Mammary epithelial cell (primary cell): ENCODE data around the genes H2BC4, H2AC6, H2AC7, H3C7 and ZNF322.

GRCh38 chr6:26103552-26103811 is 251 bp upstream of the H4C3 start:
- CAGE, long polyA plus RNA, result no peak
- RRBS, result no CpG with 5 or more reads among the region's 3 CpGs

- CAGE, long polyA plus RNA, result no peak
- RRBS, result no CpG with 5 or more reads among the region's 16 CpGs
Measured at GRCh38 chr6:26123669-26124024, at the start of gene H2BC4. Gene H2BC4 (minus strand): TSS chr6:26123926.

DNA sequence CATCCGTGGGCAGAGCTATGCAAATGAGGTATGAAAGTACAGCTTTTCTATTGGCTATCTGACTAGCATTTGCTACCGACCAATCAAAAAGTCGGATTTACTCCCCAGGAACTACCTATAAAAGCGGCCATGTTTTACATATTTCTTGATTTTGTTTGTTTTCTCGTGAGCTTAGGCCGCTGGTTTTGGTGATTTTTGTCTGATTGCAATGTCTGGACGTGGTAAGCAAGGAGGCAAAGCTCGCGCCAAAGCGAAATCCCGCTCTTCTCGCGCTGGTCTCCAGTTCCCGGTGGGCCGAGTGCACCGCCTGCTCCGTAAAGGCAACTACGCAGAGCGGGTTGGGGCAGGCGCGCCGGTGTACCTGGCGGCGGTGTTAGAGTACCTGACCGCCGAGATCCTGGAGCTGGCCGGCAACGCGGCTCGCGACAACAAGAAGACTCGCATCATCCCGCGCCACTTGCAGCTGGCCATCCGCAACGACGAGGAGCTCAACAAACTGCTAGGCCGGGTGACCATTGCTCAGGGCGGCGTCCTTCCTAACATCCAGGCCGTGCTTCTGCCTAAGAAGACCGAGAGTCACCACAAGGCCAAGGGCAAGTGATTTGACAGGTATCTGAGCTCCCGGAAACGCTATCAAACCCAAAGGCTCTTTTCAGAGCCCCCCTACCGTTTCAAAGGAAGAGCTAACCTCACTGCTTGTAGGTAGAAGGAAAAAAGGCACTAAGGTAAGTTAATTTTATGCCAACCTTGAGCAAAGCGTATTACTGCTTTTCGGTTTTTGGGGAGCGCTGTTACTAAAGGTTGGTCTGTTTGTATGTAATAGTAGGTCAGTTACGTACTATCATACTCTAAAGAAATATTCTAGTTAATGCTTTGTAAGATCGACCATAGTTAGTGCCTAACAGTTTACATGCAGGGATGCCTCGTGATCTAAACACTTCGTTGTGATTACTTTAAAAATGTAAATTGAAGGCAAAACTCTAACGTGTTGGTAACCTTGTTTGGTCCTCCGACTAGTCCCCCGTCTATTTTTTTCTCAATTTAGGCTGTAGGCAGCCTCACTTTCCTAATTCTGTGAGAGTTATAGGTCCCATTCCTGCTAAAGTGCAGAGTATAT is at the start of gene H2AC6:
Gene H2AC6, plus strand, starts transcription at position 148 of the 1,117 bp plus-strand sequence.
- CAGE, long polyA plus RNA, result no peak
- RRBS, result 1% methylated on average over 10 of the region's 55 CpGs

- CAGE, long polyA plus RNA, result no peak
- RRBS, result no CpG with 5 or more reads among the region's 11 CpGs
Measured at GRCh38 chr6:26187429-26188360, 1.2 kb downstream of the H4C4 start.

GRCh38 chr6:26198701-26199398 is at the start of gene H2AC7:
Gene H2AC7 (minus strand): TSS chr6:26199293.
- CAGE, long polyA plus RNA, result no peak
- RRBS, result under 1% methylated on average over 12 of the region's 39 CpGs

- CAGE, long polyA plus RNA, result no peak
- RRBS, result no CpG with 5 or more reads among the region's 5 CpGs
Measured at GRCh38 chr6:26207672-26208051, 3.3 kb downstream of the H4C5 start.

- CAGE, long polyA plus RNA, result no peak
- RRBS, result no CpG with 5 or more reads among the region's 4 CpGs
Measured at GRCh38 chr6:26215031-26215201, 1.6 kb downstream of the H2BC8 start.

DNA sequence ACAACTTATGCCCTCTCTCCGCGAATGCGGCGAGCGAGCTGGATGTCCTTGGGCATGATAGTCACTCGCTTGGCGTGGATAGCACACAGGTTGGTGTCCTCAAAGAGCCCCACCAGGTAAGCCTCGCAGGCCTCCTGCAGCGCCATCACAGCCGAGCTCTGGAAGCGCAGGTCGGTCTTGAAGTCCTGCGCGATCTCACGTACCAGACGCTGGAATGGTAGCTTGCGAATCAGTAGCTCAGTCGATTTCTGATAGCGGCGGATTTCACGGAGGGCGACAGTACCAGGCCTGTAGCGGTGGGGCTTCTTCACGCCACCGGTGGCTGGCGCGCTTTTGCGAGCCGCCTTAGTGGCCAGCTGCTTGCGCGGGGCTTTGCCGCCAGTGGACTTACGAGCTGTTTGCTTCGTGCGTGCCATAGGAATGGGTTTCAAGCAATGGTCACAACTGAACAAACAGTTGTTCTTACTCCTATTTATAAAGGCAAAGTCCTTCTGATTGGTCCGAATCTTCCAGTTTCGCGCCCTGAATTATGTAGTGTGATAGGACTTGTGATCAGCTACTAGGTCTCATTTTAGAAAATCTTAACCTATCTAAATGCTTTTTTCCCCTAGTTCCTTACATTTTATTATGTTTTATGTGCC is at the start of gene H3C7:
Gene H3C7, minus strand, starts transcription at position 446 of the 641 bp plus-strand sequence.
- CAGE, long polyA plus RNA, result no peak
- RRBS, result no CpG with 5 or more reads among the region's 38 CpGs

- CAGE, long polyA plus RNA, result no peak
- RRBS, result no CpG with 5 or more reads among the region's 9 CpGs
Measured at GRCh38 chr6:26250831-26251136, 349 bp upstream of the H3C7 start.

DNA sequence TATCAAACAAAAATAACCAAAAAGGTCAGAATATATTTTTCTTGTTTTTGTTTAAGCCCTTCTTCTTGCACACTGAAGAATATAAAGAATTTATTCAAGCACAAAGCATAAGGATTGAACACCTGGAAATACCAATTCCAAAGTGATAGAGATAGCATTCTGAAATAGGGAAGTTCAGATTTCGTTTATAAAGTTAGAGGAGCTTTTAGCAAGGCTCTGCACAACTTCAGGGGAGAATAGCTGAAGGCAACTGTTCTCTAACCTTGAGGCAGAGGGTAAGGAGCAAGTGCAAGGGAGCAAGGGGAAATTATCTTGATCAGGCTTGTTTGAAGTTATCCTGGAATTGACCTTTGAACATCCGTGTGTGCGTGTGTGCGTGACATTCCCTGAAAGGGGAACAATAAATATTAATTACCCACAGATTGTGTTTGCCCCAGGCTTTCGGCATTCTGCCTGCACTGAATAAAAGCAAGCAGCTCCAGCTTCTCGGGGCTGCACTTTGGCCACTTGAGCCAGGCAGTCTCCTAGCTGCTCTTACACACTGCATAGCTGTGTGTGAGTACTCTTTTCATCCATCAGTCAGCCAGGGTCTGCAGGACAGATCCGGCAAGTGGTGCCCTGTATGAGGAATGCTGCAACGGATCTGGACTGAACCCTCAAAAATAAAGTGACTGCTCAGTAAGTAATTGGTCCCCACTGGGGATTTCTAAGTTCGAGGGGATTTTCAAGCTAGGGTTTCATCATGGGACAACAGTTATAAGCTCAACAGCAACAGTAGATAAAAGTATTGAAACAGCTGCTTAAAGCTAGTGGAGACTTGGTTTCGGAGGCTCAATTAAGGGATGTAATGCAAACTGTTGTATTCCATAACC is 5.8 kb downstream of the H2BC9 start:
- CAGE, long polyA plus RNA, result no peak
- RRBS, result no CpG with 5 or more reads among the region's 10 CpGs

- CAGE, long polyA plus RNA, result no peak
- RRBS, result no CpG with 5 or more reads among the region's 14 CpGs
Measured at GRCh38 chr6:26311133-26311553, 25.8 kb upstream of the H4C8 start.

- CAGE, long polyA plus RNA, result no peak
- RRBS, result under 1% methylated on average over 6 of the region's 35 CpGs
Measured at GRCh38 chr6:26420780-26422025, 19.1 kb upstream of the BTN3A3 start.

GRCh38 chr6:26445452-26446196 is 5.3 kb downstream of the BTN3A3 start:
- CAGE, long polyA plus RNA, result no peak
- RRBS, result no CpG with 5 or more reads among the region's 7 CpGs

- CAGE, long polyA plus RNA, result no peak
- RRBS, result no CpG with 5 or more reads among the region's 2 CpGs
Measured at GRCh38 chr6:26472735-26473370, 15.1 kb downstream of the BTN2A1 start.

DNA sequence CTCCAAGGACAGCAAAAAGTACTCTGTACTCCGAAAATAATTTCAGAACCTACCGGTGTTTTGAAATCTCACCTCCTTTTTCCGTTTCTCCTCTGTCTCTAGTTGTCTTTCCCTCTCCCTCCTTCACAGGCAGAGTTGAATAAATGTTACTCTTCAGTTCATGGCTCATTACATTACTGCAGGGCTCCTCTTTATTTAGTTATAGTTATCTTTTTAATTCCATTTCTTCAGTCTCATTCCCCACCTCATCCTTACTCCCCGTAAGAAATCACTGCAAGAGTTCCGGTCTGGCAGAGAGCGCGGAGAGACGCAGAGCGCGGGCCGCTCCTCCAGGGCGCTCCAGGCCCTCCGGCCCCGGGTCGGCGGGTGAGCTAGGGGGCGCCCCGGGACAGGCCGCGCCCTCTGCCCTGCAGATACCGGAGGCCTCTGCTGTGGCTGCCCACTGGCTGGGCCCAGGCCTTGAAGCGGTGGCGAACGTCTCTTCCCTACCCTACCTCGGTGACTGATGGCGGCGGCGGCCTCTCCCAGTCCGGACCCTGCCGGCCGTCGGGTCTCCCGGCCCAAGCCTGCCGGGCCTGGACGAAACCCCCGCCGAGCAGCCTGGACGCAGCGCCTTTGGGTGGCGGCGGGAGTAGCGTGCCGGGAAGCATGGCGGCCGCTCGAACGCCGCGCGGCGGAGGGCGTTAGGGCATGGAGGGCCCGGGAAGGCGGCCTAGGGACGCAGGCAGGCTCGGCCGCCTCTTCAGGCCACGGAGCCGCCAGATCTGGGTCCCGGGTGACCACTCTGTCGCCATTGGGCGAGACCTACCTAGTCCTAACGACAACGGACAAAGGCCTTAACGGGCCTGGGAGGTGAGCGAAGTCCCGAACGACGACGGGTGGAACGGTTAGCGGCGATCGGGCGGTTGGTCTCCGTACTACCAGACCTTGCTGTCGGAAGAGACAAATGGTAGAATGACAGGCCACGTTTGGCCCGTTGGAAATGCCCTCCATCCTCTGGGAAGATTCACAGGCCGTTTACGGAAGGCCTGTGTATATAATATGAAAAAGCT is 16.4 kb upstream of the HMGN4 start:
- CAGE, long polyA plus RNA, result no peak
- RRBS, result 2% methylated on average over 9 of the region's 81 CpGs

GRCh38 chr6:26534838-26535173 is 3.4 kb upstream of the HMGN4 start:
- CAGE, long polyA plus RNA, result no peak
- RRBS, result no CpG with 5 or more reads among the region's 4 CpGs

DNA sequence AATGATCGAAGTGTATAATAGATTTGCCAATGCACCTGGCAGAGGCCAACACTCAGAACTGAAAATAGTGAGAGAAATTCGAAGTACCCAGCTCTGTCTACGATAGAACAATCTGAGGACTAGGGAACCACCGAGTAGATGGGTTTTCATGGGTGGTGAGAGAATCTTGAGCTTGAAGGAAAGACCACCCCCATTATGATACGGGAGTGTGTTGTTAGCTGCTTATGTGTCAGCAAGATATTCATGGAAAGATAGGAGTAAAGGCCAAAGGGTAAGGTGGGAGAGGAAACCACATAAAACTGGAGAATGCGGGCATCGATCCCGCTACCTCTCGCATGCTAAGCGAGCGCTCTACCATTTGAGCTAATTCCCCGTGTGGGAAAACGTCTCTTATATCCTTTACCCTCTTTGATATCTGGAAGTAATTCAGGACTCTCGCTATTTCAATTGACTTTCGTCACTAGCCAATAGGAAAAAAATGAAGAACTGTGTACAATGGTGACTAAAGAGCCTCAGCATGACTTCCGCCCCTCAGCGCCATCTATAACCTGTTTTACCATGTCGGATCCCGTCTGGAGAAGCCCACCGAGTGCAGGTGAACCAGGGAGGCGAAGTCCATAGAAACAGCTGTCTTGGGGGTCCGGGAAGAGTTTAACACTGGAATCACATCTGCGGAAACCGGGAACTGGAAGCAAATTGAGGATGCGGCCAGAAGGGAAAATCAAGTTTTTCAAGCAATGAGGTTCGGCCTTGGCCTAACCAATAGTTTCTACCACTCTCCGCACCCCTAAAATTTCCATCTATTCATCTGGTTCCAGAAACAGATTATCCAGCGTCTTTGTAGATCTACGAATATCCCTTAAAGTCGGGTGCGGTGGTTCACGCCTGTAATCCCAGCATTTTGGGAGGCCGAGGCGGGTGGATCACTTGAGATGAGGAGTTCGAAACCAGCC is 24.9 kb upstream of the ABT1 start:
- CAGE, long polyA plus RNA, result no peak
- RRBS, result no CpG with 5 or more reads among the region's 35 CpGs

- CAGE, long polyA plus RNA, result no peak
- RRBS, result 2% methylated on average over 13 of the region's 61 CpGs
Measured at GRCh38 chr6:26659133-26660463, at the start of gene ZNF322. Gene ZNF322 (minus strand): TSS chr6:26659746.

- CAGE, long polyA plus RNA, result no peak
- RRBS, result under 1% methylated on average over 4 of the region's 18 CpGs
Measured at GRCh38 chr6:27230319-27230782, 17.1 kb upstream of the PRSS16 start.

GRCh38 chr6:27275183-27275463 is 27.6 kb downstream of the PRSS16 start:
- CAGE, long polyA plus RNA, result no peak
- RRBS, result no CpG with 5 or more reads among the region's 11 CpGs